ENCODE data around the genes TMEM63A, PYCR2 and LIN9.

DNA sequence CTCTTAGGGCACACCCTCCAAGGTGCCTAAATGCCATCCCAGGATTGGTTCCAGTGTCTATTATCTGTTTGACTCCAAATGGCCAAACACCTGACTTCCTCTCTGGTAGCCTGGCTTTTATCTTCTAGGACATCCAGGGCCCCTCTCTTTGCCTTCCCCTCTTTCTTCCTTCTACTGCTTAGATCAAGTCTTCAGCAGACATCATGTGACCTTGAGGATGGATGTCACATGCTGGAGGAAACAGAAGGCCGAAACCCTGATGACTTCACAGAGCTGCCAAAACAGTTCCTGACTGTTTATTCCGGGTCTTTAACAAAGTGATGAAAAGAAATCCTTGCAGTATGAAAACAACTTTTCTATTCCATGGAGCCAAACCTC is 24.4 kb upstream of the WDR26 start:
- PRO-cap: no peak

DNA sequence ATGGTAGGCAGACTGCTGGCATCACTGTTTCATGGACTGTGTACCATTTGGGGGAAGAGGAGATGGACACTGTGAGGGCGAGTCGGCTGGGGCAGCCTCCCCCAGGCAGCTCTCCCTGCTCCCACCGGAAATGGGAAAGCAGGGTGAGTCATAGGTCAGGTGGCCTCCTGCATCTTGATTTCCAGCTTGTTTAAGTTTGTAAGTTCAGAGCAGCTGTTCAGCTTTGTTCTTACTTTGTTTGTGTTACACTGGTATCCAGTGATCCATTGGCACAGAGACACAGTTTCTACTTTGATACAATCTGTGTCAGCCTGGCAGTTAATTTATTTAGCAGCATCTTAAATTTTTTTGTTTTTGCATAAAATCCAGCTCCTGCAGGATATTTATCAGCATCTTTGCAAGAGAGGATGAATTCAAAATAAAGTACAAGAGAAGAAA is 87.1 kb upstream of the CNIH3 start:
- PRO-cap: no peak

DNA sequence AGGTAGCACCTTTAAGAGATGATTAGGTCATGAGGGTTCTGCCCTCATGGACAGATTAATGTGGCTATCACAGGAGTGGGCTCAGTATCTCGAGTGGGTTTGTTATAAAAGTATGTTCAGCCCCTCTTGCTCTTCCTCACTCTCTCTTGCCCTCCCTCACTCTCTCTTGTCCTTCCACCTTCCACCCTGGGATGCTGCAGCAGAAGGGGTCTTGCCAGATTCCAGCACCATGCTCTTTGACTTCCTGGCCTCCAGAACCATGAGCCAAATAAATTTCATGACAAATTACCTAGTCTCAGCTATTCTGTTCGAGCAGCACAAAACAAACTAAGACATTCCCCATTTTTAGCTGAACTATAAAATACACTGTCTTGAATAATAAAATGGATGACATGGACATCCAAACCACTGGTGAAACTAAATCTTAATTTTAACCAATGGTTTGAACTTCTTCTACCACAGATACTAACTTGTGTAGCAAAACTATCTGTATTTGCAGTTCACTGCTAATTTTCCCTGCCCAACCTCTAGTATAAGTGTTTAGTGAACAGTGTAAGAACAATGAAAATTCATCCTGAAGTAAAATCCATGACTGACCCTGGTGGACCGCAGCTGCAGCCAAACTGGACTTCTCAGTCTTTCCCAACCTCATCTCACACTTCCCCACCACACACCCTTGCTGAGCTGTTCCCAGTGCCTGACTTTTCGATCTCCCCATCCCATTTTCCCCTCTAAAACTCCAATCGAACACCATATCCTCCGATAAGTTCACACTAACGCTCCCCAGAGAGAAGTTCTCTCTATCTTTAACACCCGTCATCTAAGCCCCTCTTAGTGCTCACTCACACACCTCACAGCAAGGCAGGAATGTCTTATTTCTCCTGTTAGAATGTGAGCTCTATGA is 22.2 kb downstream of the LBR start:
- PRO-cap: no peak

GRCh38 chr1:225435971-225436463 is 8.2 kb upstream of the LBR start:
- PRO-cap: no peak

- PRO-cap: no peak
These were observed 56.2 kb upstream of the LBR start for GRCh38 chr1:225484009-225484508.

DNA sequence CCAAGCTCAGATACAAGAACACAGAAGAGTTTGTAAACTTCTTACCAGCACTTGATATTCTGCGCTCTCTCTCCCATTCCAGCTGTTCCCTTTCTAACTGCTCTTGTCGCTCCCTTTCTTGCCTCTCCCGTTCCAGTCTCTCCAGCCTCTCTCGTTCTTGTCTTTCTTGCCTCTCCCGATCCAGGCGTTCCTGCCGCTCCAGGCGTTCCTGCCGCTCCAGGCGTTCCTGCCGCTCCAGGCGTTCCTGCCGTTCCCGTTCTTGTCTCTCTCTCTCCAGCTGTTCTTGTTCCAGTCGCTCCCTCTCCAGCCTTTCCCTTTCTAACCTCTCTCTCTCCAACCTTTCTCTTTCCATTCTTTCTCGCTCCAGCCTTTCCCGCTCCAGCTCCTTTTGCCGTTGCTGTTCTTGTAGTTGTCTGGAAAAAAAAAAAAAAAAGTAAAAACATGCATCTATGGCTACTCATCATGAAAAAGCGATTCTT is 91.4 kb upstream of the LBR start:
- PRO-cap: no peak

DNA sequence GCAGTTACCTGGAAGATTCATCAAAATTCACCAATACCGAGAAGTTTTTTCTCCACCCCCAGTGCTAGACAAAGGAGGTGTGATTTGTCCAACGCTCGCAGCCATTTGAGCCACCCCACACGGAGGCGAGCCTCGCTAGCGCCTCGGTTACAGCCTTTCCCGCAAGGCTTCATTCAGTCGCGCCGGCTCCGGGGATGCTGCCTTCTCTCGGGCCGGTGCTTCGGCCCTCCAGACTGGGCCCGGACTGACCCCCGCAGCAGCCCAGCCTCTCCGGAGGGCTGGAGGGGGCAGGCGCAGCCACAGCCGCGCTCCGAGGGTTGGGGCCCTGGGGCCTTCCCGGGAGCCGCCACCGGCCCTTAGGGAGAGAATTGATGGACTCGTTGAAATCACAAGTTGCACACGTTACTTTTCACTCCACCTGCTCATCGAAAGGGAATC is 24.4 kb upstream of the ENAH start:
- PRO-cap: no peak

DNA sequence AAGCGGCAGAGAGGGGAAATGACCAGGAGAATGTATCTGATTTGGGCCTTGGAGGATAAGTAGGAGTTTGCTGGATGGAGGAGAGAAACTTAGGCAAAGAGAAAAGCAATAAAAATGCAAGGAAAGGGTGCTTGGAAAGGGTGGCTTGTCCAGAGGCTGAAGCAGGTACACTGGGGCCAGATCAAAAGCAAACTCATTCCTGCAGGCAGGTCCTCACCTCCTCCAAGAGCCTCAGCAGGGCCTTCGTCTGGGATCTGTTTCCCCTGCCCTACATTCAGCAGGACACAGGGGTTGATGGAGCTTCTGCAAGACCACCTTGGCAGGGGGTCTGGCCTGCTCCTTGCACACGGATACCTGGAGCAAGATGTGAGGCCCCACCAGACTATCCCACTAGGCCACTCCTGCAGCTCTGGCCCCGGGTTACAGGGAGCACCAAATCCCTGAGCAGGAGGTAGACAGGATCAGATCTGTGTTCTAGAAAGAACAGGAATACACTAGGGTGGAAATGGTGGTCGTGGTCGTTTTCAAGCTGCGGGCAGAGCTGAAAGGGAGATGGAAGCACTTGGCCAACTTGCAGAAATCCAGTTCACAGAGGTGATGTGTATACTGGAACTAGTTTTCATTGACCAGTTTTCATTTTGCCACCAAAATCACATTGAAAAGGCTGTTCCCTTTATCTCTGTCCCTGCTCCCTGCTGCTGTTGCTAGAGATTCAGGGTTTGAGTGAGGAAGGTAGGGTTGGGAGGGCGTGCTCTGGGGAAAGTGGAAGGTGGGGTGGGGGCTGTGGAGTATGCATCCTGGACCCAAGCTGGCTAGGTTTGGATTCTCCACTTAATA is 33.5 kb downstream of the EPHX1 start:
- PRO-cap: no peak

DNA sequence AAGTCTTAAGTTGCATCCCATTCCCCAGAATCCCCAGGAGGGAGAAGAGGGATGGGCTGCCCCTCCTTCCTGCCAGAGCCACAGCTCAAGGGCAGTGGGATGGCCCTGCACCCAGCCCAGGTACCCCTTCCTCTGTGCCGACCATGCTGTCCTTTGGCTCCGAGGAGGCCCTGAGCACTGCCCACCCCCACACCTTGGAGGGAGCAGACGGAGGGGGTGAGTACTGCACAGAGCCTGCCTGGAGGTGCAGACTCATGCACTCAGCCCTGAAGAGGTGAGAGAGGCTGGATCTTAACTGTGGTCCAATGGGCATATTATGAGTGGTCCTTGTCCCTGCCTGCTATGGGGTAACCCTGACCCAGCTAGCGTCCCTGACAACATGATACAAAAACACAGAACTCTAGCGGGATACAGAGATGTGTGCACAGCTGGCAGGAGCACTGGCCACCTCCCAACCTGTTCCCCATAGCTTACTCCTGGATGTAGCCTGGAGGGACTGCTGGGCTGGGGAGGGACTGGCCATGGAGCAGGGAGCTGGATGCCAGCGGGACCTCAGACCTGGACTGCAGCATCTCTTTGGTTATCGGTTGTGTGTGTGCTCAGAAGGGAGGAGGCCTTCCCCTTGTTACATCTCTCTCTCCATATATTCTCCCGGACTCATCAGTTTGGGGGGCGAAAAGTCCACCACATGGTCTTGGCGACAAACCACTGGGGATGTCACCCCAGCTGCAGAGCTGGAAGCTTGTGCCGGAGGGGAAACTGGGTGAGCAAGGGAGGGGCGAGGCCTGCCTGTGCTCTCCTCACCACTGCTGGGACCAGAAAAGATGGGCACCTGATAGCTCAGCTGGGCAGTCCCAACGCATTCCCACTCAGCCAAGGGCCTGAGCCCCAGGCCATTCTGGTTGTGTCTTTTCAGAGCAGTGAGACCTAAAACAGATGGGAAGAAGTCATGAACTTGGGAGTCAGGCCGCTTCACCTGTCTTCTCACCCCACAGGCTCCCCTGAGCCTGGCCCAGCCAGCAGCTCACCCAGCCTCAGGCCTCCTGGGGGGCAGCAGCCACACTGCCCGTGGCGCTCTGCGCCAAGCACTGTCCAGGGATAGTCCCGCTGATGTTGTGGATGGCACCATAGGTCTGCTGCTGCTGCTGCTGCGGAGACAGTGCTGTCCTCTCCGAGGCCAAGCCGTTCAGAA is 35.8 kb downstream of the TMEM63A start:
- PRO-cap: no peak

DNA sequence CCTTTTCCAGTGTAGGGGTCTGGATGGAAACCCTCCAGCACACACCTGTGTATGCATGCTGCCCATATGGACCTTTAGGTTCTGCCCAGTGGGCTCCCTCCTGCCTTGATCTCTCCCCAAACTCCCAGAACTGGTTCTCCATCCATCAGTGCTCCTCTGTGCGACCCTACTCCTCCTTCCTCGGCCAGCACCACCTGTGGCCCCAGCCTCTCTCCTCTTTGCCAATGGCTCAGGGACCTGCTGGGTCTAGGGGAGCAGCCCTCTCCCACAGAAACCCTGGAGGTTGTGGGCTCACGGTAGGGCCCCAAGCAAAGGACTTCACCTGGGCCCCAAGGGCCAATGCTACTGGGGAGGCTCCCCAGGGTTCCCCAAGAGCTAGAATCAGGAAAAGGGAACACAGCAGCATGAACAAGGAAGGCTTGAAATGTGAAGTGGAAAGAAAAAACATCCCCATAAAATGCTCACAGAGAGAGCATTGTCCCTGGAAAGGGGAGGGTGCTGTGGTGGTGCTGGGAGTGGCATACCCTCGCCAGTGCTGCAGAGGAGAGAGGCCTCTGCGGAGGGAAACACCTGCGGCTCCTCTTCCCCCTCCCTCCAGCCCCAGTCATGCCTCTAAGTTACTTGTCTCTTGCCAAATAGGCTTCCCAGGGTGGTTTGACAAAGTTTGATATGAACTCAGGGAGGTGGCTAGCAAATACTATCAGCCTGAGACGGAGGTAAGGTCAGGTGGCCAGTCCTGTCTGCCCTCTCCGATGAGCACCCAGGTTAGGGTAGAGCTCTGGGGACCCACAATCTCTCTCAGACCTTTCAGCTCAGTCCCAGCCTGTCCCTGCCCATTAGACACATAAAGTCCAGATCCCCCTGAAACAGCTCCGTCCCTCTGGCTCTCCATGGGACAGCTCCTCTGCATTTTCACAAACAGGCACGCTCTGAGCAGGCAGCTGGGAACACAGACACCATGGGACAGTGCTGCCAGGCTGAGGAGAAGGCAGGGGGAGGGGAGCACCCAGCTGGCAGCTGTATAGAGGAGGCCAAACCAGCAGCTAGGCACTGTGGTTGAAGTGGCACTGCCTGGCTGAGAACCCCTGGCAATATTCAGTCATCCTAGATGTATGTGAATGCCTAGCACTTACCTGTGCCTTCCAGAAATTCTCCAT is 2.4 kb downstream of the TMEM63A start:
- PRO-cap: bidirectional peak, plus-strand start at position 542 of the sequence, minus-strand start at position 517 of the sequence

DNA sequence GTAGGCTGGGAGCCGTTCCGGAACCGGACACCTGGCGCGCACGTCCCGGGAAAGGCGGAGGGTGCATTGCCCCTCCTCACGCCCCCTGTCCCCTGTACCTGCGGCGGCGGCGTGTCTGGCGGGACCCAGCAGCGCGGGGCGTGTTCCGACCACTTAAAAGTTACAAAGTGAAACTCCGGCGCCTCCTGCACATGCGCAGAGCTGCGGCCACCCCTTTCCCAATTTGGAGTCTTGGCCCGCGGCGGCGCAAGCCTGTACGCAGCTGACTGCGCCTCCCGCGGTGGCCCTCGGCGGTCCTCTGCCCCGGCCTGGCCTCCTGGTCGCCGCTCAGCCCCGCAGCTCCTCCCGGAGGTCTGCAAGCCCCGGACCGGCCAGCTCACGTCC is at the start of gene TMEM63A:
Gene TMEM63A (minus strand): TSS at position 175 of the 384 bp plus-strand sequence.
- PRO-cap: bidirectional peak, plus-strand start at position 221 of the sequence, minus-strand start at position 164 of the sequence

DNA sequence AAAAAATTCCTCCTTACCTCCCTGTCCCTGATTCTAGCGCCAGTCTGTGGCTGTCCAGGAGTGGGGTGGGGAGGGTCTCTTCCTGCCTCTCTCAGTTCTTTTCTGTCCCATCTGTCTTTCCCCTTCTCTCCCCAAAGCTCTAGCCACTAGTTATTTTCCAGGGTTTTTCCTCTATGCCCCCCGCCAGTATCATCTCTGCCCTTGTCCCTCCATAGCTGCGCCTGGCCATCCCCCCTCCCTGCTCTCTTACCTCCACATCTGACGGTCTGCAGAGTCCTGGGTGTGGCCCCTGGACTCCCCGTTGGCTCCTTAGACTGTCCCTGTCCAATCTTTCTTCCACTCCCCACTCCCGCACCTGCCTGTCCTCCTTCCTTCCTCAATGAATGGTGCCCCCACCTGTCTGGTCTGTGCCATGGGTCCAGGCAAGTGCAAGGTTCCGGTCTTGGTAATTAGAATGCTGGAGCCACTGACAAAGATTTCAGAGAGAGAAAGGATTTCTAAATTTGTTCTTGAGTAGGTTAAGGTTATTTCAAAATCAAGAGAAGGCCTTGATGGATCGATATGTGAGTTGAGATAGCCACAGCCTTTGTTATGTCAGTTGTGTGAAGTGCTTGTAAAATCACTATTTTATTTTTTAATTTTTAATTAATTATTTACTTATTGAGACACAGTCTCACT is 1.7 kb upstream of the TMEM63A start:
- PRO-cap: bidirectional peak, plus-strand start at position 403 of the sequence, minus-strand start at position 385 of the sequence

DNA sequence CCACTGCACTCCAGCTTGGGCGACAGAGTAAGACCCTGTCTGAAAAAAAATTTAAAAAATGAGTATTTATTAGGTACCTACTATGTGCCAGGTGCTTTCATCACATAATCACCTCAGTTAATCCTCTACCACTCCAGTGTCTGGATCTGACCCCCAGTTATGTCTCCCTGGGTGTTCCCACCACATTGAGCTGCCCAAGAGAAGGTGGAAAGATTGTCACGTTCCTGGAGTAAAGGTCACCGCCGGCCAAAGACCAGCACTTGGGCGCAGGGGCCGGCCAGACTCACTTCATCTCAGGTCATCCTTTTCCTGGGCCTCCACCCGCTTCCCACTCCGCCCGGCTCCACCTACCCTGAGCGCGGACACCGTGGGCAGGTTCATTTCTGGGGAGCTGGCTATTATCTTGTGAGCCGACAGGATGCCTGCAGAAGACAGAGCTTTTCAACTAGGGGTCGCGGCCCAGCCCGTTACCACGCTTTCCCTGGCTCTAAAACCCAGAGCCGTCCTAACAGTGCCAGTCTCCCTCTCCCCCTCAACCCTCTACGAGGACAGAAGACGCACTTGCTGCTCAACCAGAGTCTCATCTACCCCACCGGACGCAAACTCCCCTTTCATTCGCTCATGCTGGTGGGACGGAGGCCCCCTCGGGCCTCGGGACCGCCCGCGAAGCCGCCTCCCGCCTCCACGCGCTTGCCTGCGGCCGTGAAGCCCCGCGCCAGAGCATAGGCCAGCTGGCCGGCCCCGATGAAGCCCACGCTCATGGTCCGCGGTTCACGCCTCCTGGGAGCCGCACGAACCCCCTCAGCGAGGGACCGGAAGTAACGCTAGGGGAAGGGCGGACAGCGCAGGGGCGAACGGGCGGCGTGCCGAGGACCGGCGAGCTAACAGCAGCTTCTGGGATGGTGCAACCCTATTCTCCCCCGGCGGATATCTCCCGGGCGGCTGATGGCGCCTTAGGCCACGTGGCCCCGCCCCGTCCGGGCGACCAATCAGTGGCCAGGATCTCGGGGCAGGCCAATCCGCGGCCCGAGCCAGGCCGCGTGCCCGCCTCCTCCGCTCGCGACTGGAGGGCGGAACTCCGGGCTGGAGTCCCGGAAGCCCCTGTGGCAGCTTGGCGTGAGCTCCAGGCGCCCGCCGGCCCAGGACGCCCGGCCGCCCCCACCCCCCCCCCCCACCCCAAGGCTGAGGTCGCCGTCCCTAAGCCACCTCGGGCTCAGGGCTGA is at the start of gene PYCR2:
Gene PYCR2 (minus strand): TSS at position 901 of the 1,223 bp plus-strand sequence.
- PRO-cap: unidirectional peak, plus-strand start at position 259 of the sequence; bidirectional peak, plus-strand start at position 1,104 of the sequence, minus-strand start at position 929 of the sequence

GRCh38 chr1:225924573-225924776 is 425 bp upstream of the PYCR2 start:
- PRO-cap: unidirectional peak, plus-strand start at chr1:225924696

DNA sequence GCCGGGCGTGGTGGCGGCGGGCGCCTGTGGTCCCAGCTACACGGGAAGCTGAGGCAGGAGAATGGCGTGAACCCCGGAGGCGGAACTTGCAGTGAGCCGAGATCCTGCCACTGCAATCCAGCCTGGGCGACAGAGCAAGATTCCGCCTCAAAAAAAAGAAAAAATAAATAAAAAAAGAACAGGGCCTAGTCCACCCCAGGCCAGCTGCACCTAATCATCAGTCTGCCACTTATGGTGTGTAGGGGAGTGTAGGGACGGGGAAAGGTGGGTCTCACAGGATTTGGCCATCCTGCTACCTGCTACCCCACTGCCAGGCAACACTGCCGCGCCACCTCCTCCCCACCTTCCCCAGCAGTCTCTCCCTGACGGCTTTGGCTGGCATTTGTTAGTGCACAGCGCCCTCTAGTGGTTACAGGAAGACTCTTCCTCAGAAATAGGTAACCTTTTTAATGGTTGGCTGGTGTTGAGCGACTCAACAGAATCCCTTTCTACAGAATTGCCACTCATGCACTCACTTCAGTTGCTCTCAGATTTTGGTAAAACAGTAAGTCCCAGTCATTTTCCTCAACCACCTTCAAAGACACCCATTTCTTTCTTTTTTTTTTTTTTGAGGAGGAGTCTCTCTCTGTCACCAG is 23.3 kb downstream of the SDE2 start:
- PRO-cap: no peak

DNA sequence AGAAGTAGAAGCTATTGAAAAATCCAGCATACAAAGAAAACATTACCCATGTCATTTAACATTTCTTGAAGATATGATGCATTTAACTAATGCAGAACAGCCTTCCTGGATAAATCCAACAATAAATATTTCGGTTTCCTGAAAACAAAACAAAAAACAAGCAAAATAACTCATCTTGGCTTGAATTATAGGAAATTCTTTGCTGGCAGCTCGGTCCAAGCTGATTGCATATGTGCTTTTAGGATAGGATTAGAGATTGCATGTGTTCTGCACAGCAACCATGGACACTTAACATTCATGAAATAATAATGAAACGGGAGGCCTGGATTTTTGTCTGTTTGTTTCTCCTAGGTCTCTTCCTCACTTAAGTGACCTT is 1.6 kb upstream of the H3-3A start:
- PRO-cap: no peak

DNA sequence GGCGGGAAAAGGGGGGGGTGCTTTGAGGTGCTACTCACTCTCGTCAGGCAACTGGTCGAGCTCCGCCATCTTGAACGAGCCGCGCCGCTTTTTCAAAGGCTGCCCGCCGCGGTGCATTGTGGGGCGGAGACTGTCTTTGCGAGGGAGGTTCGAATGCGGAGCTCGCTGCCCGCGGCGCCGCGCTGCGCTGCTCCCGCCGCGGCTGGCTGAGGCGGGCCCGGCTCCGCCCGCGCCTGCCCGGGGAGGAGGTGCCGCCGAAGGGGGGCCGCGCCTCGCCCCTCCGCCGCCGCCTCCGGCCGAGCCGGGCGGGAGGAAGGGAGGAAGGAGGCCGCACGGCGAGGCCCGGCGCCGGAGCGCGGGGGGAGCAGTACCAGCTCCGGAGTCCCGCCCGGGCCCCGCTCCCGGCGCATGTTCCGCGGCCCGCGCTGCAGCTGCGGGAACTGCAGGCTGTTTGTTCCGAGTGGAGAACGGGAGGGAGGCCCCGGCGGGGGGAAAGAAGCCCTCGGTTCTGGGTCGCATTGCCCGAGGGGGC is at the start of gene LIN9:
Gene LIN9 (minus strand): TSS at position 94 of the 532 bp plus-strand sequence.
- PRO-cap: bidirectional peak, plus-strand start at position 146 of the sequence, minus-strand start at position 64 of the sequence

- PRO-cap: no peak
These were observed 862 bp upstream of the LIN9 start for GRCh38 chr1:226309603-226310449.

DNA sequence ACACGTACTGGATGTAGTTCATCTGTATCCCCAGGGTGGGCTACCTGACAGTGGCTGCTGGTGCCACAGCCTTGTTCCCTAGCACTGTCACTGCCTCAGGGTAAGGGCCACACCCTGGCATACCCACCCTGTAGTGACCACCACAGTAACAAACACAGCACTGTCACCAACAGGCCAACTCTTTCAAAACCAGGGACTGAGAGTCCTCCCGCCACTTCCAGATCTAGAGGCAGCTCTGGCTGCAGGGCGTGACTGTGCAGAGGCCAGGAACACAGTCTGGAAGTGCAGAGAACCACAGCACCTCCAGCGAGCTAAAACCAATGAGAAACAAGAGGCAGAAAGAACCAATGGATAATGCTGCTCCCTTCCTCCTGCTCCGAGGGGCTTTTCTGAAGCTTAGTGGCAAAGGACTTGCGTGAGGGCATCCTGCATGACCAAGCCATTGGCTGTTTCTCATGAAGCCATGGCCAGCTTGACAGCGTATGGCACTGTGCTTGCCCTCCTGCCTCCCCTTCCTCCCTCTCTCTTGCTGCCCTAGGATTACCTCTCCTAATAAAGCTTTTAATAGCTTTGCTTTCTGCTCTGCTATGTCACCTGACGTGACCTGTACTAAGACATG is 7.3 kb downstream of the PARP1 start:
- PRO-cap: no peak

DNA sequence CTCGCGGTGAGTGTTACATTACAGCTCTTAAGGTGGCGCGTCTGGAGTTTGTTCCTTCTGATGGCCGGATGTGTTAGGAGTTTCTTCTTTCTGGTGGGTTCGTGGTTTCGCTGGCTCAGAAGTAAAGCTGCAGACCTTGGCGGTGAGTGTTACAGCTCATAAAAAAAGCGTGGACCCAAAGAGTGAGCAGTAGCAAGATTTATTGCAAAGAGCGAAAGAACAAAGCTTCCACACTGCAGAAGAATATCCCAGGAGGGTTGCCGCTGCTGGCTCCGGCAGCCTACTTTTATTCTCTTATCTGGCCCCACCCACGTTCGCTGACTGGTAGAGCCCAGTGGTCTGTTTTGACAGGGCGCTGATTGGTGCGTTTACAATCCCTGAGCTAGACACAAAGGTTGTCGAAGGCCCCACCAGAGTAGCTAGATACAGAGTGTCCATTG is 17.8 kb upstream of the PARP1 start:
- PRO-cap: no peak